WTC11 (cell line): Measurements from ENCODE around the genes LEAP2, ZCCHC10, C5orf15 and SKP1.

GRCh38 chr5:132872898-132873907 is at the start of gene LEAP2:
LEAP2 (plus strand) TSS chr5:132873668.
- PRO-cap = no peak

DNA sequence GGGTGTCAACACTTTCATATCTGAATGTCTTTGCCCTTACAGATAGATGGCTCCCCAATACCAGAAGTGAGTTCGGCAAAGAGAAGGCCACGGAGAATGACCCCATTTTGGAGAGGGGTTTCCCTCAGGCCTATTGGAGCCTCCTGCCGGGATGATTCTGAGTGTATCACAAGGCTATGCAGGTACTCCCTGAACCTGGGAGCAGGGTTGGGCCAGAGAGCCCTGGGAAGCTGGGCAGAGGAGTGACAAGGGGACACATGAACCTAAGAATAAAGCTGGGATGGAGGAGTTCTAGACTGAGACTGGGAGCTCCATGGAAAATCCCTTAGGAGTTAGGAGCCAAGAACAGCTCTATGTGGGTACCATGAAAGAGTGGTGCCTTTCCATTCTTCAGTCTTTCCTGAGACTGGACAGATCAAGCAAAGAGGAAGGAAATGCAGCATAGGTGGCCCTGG is 467 bp downstream of the LEAP2 start:
- PRO-cap = no peak

DNA sequence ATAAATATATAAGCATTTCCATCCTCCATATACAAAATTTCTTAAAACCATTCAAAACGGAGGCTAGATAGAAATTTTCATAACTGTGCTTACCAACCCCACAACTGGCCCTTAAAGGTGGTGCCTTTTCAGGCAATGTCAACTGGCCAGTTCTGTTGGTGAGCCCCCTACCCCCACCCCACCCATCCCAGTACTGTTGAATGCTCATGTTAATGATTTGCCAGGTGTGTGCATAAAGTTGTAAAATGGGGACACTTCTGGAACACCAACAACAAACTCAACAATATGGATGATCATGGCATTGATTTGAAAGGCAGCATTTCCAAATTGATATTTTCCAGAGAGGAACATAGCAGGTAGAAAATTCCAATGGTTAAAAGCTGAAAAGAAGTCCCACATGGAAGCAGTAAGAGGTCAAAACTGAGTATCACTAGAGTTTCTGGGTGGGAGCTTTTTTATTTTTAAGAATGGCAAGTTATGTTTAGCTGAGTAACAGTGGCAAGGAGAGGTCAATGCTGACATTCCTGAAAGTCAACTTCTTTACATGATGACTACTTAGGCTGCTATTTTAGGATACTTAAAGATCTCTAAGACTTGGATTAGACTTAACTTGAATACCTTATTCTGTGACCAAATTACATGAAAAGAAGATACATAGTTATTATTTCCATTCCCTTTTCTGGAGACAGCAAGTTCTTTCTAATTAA is 2.7 kb downstream of the LEAP2 start:
- PRO-cap = no peak

DNA sequence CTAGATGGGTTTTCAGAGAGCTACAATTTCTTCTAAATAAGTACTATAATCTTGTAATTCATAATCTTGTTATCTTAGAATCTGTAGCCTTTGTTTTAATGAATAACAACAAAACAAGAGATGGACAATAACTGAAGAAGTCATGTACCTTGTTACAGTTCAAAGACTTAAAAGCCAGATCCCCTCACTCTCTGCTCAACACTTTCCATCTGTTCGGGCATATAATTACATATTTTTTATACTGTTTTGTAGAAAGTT is 10.1 kb downstream of the LEAP2 start:
- PRO-cap = no peak

DNA sequence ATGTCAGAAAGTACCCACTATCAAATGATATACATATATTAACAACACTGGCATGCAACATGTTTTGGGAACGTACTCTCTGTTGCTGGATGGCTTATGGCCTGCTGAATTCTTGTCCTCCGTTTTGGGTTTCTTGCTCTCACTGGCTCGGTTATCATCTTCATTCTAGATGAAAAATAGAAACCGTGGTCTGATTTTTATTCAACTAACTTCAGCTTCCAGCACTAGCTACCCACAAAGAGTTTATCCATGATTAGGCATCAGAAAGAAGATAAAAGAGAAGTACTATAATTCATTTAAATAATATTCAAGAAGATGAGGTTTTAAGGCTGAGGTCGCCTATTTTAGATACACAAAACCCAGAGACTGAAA is 19.5 kb downstream of the LEAP2 start:
- PRO-cap = no peak

DNA sequence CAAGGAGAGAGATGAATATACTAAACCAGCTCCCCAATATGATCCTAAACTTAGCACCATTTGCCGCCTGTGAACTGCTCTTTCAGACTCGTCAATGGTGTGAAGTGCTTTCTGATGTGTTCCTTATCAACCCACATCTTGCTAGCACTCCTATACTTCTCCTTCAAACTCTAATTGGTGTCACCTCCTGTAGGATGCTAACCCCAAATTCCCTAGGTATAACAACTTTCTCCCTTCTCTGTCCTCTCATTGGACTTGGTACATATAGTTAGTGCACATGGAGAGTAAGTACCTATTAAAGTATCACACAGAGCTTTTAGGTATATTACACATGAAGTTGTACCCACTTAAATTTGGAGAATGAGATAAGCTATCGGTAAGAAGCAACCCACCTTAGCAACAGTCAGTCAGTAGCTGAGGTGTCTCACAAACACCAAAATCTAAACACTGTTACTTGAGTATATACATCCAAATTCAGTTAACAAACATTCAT is 36.8 kb downstream of the LEAP2 start:
- PRO-cap = no peak

DNA sequence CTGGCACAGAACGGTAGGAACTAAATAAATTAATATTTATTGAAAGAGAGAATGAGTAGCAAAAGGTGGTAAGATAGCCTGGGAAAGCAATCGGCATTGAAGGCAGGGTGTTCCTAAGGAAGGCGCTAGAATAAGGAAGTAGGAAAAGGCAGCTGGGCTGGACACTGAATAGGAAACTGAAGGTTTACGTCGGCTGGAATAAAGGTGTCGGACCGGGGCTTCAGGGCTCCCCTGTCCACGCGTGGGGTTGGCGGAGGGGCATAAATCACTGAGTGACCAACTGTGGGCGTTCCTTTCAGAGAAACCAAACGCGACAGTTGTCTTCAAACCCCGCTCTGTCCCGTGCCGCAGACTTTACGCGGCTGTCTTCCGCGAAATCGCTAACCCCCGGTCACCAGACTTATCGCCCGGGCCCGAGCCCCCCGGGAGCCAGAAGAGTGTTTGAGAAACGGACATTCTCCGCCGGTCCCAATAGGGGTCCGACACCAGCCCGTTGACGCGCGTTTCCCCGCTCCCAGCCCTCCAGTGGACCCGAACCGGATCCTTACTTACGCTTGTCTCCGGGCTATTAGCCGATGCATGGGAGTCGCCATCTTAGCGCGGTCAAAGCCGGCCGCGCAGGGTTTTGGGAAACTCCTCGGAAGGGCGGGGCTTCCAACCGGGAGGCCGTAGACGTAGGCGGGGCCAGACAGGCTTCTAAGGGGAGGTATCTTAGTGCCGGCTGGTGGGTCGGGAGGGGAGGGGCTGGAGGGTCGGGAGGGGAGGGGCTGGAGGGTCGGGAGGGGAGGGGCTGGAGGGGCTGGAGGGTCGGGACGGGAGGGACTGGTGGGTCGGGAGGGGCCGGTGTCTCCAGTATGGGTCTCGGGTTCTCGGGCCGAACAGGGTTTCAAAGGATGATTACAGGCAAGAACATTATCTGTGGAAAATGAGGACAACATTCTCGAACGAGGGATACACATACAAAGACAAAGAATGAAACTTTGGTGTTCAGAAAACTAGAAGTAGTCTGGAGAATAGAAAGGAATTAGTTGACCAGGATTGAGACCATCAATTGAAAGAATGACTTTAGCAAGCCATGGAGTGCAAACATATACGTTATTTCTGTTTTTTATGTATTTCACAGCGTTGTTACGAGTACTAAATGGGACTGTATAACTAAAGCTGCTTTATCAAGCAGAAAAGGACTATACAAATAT is at the start of gene ZCCHC10:
Gene ZCCHC10, minus strand, starts transcription at position 605 of the 1,196 bp plus-strand sequence.
- PRO-cap = bidirectional peak, plus-strand start at position 179 of the sequence, minus-strand start outside the sequence; bidirectional peak, plus-strand start at position 336 of the sequence, minus-strand start at position 358 of the sequence; bidirectional peak, plus-strand start at position 855 of the sequence, minus-strand start at position 599 of the sequence

GRCh38 chr5:133111034-133111625 is 59.3 kb downstream of the HSPA4 start:
- PRO-cap = no peak

GRCh38 chr5:133440196-133440888 is 172.0 kb downstream of the FSTL4 start:
- PRO-cap = no peak

DNA sequence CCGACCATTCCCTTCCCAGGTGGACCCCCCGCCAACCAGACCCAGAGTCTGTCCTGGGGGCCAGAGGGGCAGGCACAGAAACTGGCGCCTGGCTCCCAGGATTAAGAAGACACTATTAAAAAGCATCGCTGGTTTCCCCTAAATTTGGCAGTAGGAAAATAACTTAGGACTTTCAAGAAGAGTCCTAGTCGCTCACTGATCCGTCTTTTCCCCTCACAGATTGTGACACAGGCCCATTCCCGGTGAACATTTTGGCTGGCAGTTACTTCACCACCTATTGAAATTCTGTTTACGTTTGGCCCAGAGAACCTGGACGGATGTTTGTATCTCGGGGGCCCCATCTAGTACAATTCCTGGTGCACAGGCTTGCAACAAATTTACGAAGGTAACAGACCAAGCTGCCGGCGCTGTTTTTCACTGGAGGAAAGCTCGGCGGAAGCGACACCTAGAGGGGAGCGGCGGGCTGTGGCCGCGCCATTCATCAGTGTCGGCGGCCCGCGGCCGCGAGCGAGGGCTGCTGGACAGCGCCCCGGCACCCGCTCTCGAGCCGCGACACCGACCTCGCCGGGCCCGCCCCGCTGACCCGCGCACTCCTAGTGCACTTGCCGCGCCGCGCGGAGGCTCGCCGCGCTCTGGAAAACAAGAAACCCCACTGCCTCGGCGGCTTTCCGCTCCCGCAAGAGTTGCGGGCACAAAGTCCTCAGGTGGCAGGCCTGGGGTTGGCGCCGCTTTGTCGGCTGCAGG is 1.5 kb downstream of the FSTL4 start:
- PRO-cap = no peak

DNA sequence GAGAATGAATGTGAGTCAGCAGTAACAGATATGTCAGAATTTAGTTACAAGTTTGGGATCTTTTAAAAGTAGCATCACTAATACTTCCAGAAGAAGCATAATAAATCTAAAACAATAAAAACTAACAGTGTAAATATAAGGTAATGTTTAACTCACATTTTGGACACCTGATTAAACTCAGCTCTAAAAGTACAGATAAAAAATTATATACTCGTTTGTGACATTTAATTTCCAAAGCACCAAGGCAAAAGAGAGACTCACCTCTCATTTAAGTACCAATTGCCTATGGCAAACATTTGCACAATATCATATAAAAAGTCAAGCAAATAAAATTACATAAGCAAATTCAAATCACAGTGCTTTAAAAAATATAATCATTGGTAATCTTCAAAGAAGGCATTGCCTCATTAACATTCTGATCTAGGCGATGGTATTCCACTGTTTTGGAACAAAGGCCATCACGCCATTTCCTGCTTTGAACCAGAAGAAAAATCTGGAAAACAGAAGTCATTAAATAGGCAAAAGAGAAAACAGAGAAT is 11.9 kb downstream of the C5orf15 start:
- PRO-cap = no peak

GRCh38 chr5:133968269-133969095 is at the start of gene C5orf15:
C5orf15 (minus strand) TSS chr5:133968625.
- PRO-cap = bidirectional peak, plus-strand start at chr5:133968740, minus-strand start at chr5:133968625

- PRO-cap = no peak
These were observed 24.0 kb upstream of the TCF7 start for GRCh38 chr5:134090366-134091034.

- PRO-cap = no peak
These were observed 15.9 kb upstream of the TCF7 start for GRCh38 chr5:134098525-134099013.

DNA sequence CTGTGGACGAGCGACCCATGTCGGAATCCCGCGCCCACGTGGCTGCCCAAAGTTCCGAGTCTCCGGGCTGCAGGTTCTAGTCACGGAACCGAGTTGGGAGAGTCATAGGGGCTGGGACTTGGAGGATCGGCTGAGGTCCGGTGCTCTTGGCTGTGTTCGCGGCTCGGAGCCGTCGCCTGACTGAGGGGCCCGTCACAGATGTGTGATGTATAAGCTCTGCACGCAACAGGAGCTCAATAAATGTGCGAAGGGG is 684 bp upstream of the TCF7 start:
- PRO-cap = unidirectional peak, minus-strand start at position 182 of the sequence

GRCh38 chr5:134123165-134123661 is 8.7 kb downstream of the TCF7 start:
- PRO-cap = no peak

GRCh38 chr5:134176077-134177175 is at the start of gene SKP1:
SKP1 (minus strand) TSS chr5:134176950.
- PRO-cap = bidirectional peak, plus-strand start at chr5:134176320, minus-strand start at chr5:134176322; bidirectional peak, plus-strand start at chr5:134176714, minus-strand start at chr5:134176590; bidirectional peak, plus-strand start at chr5:134177046, minus-strand start at chr5:134176950

DNA sequence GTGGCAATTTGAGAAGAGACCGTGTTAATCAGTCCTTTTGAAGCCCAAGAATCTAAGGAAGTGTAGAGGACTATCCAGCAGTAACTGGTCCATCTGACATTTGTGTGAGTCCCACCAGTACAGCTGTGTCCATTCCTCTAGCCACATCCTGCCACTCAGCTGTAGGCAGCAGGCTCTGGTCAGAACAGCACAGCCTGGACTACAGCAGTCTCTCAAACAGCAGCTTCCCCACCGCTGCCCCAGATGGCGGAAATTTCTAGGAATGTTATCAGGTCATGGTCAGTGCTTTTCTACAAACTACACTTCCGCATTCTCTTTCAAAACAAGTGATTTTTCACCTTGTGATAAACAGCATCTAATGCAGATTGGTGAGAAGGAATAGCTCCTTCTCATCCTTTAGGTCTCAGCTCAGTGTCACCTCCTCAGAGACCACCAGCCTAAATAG is 10.8 kb upstream of the SKP1 start:
- PRO-cap = no peak

GRCh38 chr5:134200197-134201202 is 23.8 kb upstream of the SKP1 start:
- PRO-cap = no peak

DNA sequence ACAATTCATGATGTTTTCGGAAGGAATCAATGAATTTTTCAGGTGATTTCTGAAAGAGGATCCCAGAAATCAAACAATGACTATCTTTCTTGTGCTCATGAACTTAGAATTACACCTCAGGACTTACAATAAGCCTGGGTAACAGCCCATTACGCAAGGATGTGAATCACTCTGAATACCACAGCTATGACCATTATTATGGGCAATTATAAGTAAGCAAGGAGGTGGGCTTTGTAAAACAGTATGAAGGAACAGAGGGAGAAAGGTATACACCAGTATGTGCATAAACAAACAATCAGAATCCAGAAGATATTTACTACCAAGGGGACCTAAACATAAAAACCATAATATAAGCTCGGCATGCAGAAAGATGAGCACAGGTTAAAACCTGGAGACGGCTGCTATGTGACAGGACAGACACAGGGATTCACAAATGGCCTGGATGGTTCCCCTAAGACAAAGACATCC is 21.6 kb upstream of the PPP2CA start:
- PRO-cap = no peak